ENCODE measurements around the gene GRB10.

DNA sequence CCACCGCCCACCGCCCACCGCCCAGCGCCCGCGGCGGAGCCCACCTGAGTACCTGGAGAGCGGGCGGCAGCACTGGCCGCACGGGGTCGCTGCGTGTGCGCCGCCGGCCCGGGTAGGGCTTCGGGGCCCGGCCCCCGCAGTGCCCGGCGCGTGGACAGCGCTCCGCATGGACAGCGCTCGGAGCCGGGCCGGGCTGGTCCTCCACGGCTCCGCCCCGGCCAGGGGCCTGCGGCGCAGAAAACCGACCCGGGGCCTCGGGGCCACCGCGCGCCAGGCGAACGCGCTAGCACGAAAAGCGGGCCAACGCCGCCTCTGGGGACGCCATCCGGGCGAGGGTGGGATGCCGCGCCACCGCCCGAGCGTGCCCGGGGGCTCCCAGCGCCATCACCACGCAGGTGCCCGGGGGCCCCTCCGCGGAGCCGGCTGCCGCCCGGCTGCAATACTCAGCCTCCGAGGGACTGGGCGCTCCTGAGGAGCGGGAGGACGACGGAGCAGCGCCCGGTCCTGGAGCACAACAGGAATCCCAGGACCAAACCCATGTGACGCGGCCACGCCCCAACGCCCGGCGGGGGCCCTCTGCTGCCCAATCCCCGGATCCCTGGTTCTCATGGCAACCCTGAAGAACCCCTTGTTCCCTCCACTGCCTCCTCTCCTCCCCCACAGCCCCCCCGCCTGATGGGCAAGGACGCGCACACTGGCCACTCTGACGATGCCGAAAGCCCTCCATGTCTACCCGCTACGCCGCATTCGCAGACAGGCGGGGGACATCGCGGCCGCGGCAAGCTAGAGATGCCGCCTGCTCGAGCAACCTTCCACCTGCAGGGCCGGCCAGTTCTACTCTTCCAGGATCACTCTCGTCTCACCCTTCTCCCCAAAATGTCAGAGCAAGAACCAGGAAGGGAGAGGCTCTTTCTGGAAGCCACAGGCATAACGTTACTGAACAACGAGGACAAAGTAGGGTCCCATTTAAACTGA, at the start of gene GRB10:
Gene GRB10 (minus strand): TSS at position 525 of the 975 bp plus-strand sequence.
- RRBS = 41% methylated on average over 41 of the region's 98 CpGs

DNA sequence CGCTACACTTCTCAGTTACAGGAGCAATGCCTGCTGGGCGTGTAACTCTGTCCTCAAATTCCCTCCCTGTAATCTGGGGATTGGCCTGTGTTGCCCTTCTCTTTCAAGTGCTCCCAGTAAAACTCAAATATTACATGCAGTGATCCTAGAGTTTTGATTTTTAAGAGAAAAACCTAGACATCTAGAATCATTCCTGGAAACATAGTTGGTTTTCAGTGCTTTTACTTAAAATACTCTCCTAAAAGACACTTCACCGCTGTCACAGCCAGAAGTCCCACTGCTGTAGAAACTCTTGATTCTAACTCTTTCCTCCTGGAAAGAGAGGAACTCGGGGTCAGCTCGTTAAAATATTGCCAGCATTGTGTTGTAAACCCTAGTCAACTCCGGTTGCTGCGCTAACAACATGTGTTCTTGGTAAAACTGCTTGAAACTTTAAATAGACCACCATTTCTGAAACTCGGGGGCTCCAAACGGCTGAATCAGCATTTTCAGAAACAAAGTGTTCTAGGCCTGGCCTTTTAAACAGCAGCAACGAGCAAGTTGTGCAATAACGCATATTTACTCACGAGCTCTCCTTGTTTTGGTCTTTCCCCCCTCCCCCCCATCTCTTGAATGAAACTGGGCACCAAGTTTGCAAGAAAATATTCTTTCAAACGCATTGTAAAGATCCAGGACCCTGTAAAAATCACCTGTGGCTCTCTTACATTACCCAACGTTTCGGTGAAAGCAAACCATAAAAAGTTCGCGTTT, 9.1 kb upstream of the GRB10 start:
- RRBS = no CpG with 5 or more reads among the region's 17 CpGs

GRCh38 chr7:51133917-51134178, 182.8 kb downstream of the COBL start:
- RRBS = no CpG with 5 or more reads among the region's 3 CpGs

- RRBS = no CpG with 5 or more reads among the region's 7 CpGs
These were observed 701.6 kb upstream of the COBL start for GRCh38 chr7:52018097-52018694.

GRCh38 chr7:52935773-52936133, 99.7 kb upstream of the POM121L12 start:
- RRBS = no CpG with 5 or more reads among the region's 2 CpGs

GRCh38 chr7:53418425-53419151, 383.2 kb downstream of the POM121L12 start:
- RRBS = no CpG with 5 or more reads among the region's 2 CpGs

DNA sequence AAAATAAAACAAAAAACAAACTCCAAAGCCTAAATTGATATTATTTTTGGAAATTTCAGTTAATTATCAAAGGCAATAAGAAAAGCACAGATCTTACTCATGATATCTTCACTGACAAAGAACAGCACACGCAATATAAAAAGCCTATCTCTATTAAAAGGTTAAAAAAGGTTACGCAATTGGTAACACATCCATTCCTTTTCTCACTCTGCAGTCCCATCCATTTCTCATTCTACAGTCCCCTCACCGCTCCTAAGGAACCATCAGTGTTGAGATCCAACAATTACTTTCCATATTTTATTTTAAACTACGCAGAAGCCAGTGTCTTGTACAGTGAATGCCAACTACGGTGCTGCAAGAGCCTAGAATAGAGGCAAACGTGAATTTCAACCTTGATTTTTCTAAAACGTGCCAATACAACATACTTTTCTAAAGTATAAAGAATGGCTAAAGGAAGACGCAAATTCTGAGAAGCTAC, 1.2 kb downstream of the SEC61G start:
- RRBS = no CpG with 5 or more reads among the region's 8 CpGs

GRCh38 chr7:54908853-54909052, 110.1 kb upstream of the EGFR start:
- RRBS = no CpG with 5 or more reads among the region's 1 CpG

DNA sequence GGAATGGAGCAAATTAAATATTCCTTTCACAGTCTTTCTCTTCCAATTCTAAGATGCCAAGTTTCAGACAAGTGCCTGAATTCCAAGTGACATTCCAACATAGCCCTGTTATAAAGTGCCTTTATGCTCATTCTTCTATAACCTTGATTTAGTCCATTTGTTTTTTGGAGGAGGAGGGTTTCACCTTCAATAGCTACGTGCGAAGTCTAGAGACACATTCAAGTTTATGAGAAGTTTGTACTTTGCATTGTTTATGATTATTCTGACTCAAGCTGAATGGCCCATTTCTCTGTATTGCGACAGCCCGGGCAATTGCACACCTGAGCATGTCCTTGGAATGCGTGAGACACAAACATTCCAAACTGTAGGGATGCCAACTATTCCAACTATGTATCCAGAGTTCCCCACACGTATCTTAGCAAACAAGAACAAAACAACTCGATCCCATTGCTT, 51.6 kb upstream of the EGFR start:
- RRBS = no CpG with 5 or more reads among the region's 7 CpGs

DNA sequence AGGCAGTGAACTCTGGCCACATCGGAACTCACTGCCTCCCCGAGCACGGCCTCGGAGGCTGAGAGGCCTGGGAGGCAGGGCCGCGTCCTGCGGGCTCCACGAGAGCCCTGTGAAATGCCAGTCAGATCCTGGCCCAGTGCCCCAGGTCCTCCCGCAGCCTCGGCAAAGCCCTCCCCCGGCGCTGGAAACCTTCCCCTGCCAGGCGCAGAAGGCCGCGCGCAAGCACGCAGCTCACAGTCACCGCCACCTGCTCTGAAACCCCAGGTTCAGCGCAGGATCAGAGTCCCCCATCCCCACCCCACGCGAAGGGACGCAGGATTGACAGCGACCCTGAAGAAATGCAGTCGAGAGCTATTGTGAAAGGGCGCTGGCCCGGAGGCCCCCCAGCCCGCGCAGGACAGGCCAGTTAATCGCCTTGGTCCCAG, 13.6 kb upstream of the EGFR start:
- RRBS = no CpG with 5 or more reads among the region's 29 CpGs

- RRBS = no CpG with 5 or more reads among the region's 5 CpGs
These were observed 7.3 kb downstream of the EGFR start for GRCh38 chr7:55026141-55026487.

DNA sequence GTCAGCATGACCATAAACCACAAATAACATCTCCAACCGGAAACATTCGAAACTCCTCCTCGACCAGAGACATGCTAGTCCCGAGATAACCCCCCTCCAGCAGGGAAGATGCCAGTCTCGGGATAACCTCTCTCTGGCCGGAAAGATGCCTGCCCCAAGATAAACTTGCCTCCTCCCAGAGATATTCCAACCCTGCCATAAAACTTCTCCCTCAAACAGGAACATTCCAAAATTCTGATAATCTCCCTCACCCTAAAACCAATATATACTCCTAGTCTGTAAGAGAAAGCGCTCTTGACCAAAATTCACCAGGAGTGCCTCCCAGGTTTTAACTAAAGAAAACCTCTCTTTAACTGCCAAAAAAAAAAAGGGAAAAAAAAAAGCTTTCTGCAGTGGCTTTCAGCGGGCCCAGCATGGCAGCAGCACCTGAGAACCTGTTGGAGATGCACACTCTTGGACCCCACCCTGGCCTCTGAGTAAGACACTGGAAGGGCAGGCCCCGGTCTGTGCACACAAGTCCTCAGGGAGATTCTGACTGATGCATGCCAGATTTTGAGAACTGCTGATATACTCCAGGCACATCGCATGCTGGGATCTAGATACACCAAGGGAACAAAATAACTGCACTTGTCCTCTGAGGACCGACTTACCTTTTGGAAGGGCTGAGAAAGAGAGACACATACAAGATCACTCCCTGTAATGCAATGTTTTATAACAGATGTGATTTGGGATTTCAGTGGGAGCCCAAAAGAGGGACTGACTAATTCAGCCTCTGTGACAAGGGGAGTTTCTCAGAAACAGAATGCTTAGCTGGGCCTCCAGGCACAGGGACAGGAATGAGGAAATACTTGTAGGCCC, 7.9 kb downstream of the EGFR start:
- RRBS = no CpG with 5 or more reads among the region's 11 CpGs

GRCh38 chr7:55043531-55044148, 24.8 kb downstream of the EGFR start:
- RRBS = no CpG with 5 or more reads among the region's 8 CpGs

GRCh38 chr7:55077371-55078429, 58.9 kb downstream of the EGFR start:
- RRBS = no CpG with 5 or more reads among the region's 36 CpGs

DNA sequence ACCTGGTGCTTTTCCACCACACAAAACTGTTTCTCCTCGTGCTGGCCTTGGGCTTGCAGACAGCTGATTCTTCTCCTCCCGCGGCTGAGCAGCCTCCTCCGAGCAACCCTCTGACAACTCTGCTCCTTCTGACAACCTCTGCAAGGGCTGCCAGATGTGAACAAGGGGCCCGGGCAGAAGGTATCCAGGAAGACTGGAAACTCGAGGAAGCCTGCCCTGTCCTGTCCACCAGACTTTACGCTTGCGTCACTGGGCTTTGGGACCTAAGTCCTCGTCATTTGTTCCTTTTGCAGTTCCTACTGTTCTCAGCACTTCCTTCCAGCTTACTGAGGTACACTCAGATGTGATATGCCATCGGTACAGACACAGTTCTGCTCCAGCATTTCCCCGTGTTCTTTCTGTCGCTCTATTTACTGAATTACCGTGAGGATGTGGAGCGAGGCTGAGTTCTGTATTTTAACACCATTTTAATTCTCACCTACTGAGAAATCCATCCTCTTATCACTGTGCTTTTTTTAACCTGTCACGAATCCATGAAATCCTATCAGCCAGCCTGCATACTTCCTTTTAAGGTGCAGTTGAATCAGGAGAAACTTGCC, 82.3 kb downstream of the EGFR start:
- RRBS = no CpG with 5 or more reads among the region's 15 CpGs

DNA sequence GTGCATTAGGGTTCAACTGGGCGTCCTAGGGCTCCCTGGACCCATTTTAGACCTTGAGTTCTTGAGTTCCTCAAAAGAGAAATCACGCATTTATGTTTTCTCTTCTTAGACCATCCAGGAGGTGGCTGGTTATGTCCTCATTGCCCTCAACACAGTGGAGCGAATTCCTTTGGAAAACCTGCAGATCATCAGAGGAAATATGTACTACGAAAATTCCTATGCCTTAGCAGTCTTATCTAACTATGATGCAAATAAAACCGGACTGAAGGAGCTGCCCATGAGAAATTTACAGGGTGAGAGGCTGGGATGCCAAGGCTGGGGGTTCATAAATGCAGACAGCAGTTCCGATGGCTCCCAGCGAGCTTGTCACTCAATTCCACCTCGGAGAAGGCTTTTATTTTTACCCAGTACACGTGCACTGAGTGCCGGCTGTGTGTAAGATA, 124.4 kb downstream of the EGFR start:
- RRBS = no CpG with 5 or more reads among the region's 10 CpGs

DNA sequence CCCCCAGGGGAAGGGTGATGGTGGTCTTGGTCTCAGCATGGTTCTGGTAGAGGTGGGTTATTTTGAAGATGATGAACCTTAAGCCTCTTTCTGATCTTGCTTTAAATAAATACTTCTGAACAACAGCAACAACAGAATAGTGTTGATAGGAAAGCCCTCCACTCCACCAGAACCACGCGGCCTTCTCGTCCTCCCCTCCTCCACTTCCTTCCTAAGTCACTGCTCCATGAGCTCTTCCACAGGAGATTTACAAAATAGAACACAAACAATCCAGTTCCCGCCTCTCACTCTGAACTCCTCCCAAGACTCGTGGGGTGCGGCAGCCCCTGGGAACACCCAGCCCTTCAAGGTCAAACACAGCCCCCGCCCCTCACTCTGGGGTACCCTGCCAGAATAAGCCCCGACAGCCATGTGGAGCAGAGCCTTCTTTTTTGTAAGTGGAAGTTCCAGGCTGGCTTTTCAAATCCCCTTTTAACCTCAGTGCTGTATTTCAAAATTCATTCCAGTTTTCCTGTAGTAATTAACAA, 169.3 kb downstream of the EGFR start:
- RRBS = no CpG with 5 or more reads among the region's 8 CpGs

- RRBS = no CpG with 5 or more reads among the region's 23 CpGs
These were observed 170.8 kb downstream of the EGFR start for GRCh38 chr7:55189341-55190335.

DNA sequence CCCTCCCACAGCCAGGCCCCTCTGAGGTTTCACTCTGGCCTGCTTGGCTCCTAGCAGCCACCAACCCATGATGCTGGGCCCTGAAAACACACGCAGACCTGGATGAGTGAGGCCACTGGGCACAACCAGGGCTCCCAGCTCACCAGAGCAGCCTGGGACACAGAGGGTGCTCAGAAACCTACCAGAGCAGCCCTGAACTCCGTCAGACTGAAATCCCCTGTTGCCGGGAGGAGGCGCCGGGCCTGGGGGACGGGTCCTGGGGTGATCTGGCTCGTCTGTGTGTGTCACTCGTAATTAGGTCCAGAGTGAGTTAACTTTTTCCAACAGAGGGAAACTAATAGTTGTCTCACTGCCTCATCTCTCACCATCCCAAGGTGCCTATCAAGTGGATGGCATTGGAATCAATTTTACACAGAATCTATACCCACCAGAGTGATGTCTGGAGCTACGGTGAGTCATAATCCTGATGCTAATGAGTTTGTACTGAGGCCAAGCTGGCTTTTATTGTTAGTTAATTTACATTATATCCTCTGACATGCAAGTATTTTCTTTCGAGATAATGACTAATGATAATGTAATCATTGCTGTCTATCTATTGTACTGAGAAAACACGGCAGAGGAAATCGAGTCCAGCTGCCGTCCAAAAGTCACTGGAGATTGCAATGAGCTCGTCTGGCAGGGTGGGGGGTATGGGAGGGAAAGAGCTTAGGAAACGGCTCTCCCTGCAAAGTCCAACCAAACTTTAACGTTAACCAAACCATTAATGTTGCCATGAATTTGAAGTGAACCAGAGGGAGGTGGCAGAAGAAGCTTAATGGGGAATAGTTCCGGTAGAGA, 172.5 kb upstream of the LANCL2 start:
- RRBS = no CpG with 5 or more reads among the region's 17 CpGs

DNA sequence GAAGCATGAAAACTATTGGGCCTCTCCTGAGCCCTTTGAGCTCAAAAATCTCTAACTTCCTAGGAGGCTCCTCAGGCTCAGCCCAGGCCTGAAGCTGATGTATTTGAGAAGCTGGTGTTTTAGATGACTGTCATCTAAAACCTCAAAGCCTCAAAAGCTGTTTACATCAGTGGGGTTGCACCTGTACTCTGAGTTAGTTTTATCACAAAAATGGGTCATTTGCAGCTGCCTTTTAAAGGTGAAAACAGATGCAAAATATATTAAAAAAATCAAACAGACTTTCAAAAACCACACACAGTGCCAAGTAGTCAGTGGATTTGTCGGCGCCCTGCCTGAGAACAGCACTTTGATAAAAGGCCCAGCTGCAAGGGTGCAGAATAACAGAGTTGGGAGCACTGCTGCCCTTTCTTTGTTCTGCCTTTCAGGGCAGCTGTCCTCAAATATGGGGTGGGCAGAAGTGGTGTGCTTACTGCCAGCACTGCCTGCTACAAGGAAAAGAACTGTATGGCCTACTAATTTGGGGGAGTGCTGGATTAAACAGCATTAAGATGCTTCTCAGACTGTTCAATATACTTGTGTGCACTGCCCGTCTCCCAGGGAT, 103.0 kb downstream of the VOPP1 start:
- RRBS = no CpG with 5 or more reads among the region's 3 CpGs